Measurements from ENCODE around the genes EPB41L3 and LAMA1.

- PRO-cap, result no peak
- RAMPAGE, long total RNA, result no peak
These were observed 2.8 kb upstream of the TGIF1 start for GRCh38 chr18:3447323-3447431.

DNA sequence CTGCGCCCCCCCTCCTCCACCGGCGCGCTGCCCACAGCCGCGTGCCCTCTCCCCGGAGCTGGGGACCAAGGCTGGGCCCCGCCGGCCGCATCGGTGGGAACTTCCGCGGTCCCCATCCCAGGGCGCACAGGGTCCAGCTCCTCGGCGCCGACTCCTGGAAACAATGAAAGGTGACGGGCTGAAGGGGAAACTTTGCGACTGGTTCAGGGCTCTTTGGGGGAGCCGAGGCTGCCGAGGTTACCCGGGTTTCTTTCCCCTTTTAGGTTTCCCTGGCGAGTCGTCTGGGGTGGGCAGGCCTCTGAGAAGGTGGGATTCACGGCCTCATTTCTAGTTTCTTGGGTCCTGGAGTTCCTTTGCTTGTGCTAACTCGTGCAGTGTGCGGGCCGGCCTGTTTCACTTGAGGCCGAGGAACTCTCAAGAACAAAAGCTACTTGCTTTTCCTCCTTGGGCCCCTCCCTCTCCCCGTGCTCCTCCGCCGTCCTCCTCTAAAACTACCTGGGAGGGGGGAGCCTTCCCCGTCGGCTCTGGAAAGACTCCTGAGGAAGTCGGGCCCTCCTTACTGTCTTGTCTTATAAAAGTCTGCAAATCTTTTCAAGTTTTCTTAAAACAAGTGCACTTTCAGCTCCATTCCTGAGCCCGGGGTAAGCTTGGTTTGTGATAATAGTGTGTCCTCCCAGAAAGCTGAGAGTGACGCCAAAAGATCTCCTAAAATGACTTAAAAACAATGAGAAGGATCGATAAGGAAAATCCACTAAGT lies 2.4 kb downstream of the TGIF1 start:
- PRO-cap, result bidirectional peak, plus-strand start at position 163 of the sequence, minus-strand start at position 165 of the sequence; bidirectional peak, plus-strand start at position 396 of the sequence, minus-strand start at position 399 of the sequence; unidirectional peak, minus-strand start at position 461 of the sequence
- RAMPAGE, long total RNA, result no peak

- PRO-cap, result unidirectional peak, minus-strand start at chr18:3454822
- RAMPAGE, long total RNA, result no peak
These were observed 4.9 kb downstream of the TGIF1 start for GRCh38 chr18:3454402-3455677.

GRCh38 chr18:3525660-3526418 lies 75.9 kb downstream of the TGIF1 start:
- PRO-cap, result no peak
- RAMPAGE, long total RNA, result no peak

DNA sequence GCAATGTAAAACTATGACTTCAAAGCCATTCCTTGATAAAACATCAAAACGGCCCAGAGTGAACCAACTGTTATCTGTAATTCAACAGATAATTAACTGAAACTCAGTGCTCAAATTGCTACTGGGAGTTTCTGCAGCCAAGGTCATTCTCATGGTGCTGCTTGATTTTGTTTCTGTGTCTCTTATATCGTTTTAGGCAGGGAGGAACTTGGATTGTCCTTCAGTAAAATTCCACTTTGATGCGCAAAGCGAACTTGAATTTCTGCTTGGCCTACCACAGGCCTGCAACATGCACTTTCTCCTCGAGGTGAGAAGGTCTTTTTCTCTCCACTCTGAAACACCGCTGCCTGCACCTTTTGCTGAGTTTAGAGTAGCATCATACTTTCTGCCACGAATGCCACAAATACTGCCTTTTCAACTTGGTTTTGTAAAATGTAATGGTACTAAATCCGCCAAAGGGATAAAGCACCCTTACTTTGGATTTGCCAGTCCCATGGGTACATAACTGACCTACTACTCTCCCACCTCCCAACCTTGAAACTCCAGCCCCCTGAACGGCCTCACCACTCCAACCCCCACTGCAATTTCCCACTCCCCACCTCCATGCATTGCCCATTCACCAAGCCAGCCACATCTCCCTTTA lies 204.7 kb downstream of the TGIF1 start:
- PRO-cap, result no peak
- RAMPAGE, long total RNA, result no peak

GRCh38 chr18:3723039-3723324 lies 273.0 kb downstream of the TGIF1 start:
- PRO-cap, result no peak
- RAMPAGE, long total RNA, result no peak

DNA sequence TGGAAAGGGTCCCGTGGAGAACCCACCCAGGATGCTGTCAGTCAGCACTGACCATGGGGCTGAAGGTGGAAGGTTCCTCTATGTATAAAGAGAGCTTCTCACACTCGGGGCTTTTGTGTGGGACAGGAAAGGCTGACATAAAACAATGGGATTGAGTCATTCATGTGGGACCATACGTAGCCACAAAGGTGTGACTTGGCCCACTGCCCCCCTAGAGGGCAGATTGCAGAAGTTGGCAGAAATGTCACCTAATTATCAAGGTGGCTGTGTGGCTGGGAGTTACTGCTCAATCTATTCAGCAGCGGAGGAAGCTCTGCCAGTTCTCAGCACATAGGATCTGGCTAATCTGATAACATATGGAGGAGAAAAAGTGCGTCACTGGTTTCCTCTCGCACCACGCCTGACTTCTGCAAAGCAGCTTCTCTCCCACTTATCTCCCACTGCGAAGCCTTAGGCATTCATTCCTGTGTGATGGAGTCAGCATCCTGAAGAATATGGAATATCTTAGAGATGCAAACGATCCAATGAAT lies 344.6 kb downstream of the TGIF1 start:
- PRO-cap, result no peak
- RAMPAGE, long total RNA, result no peak

- PRO-cap, result no peak
- RAMPAGE, long total RNA, result no peak
These were observed 420.9 kb downstream of the TGIF1 start for GRCh38 chr18:3870770-3871405.

- PRO-cap, result no peak
- RAMPAGE, long total RNA, result no peak
These were observed 424.7 kb downstream of the TGIF1 start for GRCh38 chr18:3874558-3875112.

DNA sequence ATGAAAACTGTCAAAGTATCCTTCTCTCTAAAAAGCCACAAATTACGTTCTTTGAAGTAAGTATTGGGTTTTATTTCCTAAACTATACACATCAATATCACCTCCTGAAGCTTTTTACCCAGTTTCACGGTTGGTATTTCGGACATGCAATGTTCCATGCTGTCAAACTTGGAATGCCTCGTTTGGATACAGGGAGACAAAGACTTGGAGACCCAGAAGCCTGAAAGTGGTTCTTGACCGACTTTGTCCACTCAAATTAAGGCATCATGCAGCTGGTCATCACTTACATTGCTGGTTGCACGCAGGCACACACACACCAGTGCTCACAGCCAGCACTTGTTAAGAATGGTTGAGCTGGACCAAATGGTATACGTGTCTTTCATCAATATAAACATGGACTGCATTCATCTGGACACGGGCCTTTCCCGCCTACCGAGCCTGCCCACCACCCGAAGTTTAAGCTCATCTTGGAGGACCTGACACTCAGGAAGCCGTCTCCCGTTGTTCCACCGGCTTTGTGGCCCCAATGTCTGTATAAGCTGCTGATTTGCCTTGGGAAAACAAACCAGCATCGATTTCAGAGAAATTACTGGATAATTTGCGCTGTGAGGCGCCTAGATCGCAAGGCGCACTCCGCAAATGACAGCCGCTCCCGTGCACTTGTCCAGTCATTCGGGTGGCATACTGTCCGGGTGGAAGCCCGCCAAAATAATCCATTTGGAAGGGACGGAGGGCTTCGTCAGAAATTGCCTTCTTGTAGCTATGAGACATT lies 40.0 kb upstream of the AKAIN1 start:
- PRO-cap, result no peak
- RAMPAGE, long total RNA, result no peak

- PRO-cap, result no peak
- RAMPAGE, long total RNA, result no peak
These were observed 25.0 kb downstream of the EPB41L3 start for GRCh38 chr18:5518678-5519404.

- PRO-cap, result bidirectional peak, plus-strand start at chr18:5543982, minus-strand start at chr18:5543997
- RAMPAGE, long total RNA, result no peak
These were observed at the start of gene EPB41L3 for GRCh38 chr18:5543821-5544575. Gene EPB41L3 (minus strand): TSS chr18:5543997.

GRCh38 chr18:5556433-5557136 lies 12.8 kb upstream of the EPB41L3 start:
- PRO-cap, result unidirectional peak, minus-strand start at chr18:5556766
- RAMPAGE, long total RNA, result no peak

DNA sequence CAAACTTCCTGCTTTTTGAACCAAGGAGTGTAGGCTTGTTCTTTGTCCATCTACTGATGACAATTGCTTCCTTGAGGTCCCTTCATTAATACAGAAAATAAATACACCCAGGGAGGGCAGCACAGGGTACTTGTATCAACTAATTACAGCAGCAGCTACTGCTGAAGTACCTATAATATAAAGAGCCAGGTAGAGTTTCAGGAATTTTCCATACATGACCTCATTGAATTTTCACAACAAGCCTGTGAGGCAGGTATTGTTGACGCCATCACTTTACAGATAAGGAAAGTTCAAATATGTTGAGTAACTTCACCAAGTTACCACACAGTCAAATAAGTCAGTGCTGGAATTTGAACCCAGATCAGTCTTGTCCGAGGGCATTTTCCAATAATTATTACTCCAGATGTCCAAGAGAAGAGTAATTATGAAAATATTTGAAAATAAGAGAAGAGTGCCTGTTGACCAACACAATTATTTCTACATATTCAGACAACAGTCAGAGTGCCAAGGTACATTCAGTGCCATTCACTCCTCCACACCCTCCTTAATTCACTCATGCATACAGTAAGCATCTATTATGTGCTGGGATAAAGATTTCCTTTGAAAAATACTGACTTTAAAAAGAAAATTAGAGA lies 203.8 kb downstream of the L3MBTL4 start:
- PRO-cap, result no peak
- RAMPAGE, long total RNA, result no peak

DNA sequence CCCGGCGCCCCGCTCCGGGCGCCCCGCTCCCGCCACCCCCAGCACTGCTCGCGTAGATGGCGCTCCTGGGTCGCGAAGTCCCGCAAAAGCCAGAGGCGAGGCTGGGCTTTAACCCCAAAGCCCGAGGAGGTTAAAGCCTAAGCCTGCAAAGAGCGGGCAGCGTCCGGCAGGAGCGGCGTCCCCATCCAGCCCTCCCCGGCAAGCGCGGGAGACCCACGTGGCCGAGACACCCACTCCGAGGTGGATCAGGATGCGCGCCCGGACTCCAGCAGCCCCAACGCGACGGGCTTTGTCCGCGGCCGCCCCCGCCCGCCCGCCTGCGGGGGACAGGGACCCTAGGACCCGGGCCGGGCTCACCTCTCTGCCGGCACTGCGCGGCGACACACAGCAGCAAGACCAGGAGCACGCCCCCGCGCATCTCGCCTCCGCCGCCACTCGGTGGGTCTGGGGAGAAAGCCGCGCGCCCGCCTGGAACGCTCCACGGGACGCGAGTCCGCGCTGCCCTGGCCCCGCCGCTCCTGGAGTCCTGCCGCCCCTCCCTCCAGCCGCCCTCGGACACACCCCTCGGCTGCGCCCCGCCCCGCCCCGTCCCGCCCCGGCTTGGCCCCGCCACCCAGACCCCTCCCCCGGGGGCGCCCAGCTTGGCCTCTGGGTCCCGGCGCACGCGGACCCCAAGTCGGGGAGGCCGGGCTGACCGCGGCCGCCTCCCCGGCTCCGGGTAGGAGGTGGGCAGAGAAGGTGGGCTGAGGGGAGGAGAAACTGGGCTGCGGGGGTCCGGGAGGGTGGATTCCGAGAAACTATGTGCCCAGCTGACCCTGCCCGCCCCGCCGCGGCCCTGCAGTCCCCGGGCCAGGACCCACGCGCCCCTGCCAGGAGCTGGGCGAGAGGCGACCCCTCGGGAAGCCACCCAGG lies at the start of gene LAMA1:
TSS of gene LAMA1 (minus strand) at position 495 of the 912 bp plus-strand sequence.
- PRO-cap, result no peak
- RAMPAGE, long total RNA, result start-site peak on the minus strand centred at position 516 of the sequence, 55 bp wide, 15 reads

GRCh38 chr18:7290191-7290569 lies 59.3 kb downstream of the LRRC30 start:
- PRO-cap, result unidirectional peak, plus-strand start at chr18:7290394
- RAMPAGE, long total RNA, result no peak

- PRO-cap, result no peak
- RAMPAGE, long total RNA, result no peak
These were observed 479 bp downstream of the PTPRM start for GRCh38 chr18:7567646-7567943.

DNA sequence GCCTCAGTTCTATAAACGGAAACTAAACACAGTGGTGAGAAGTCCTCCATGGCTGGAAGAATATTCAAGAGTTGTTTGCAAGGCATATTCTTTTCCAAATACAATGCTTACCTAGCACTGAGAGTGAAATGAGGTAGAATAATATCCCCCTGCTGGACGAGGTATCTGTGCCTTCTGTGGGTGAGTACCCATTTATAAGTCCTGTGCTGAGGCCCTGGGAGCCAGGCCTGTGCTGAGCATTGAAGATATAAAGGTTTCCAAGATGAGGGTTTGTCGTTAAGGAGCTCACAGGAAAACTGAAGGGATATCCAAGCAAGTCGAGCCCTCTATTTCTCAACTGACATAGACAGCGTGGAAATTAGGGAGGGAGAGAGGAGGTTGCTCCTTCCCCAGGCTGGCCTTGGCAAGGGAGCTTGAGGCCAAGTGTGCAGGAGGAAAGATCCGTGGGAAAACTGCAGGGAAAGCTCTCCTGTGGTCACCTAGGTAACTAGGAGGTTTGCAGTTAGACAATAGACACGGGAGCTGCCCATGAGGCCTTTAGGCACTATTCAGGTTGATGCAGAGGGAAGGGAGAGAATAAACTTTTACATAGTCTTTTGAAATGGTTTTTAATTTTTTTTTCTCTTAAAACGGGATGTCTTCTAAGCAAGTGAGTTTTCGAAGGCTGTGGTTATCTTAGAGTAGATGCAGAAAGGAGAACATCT lies 17.7 kb downstream of the PTPRM start:
- PRO-cap, result no peak
- RAMPAGE, long total RNA, result no peak

- PRO-cap, result no peak
- RAMPAGE, long total RNA, result start-site peak on the plus strand at chr18:7627426-7627554, 12 reads
These were observed 60.1 kb downstream of the PTPRM start for GRCh38 chr18:7627170-7627583.

- PRO-cap, result no peak
- RAMPAGE, long total RNA, result start-site peak on the plus strand at chr18:7630196-7630270, 7 reads; start-site peak on the plus strand at chr18:7630332-7630450, 8 reads
These were observed 62.9 kb downstream of the PTPRM start for GRCh38 chr18:7629875-7630619.